Paraaortic lymph node (tissue), 1 donor: Measurements from ENCODE around the genes SHC2, TPGS1, PTBP1 and AZU1.

- PRO-cap = no peak
Observed at GRCh38 chr19:309851-310565, 18.8 kb upstream of the PLPP2 start.

- PRO-cap = unidirectional peak, minus-strand start at chr19:461031
Observed at GRCh38 chr19:460498-461507, at the start of gene SHC2. TSS of gene SHC2 (minus strand) at chr19:461033.

DNA sequence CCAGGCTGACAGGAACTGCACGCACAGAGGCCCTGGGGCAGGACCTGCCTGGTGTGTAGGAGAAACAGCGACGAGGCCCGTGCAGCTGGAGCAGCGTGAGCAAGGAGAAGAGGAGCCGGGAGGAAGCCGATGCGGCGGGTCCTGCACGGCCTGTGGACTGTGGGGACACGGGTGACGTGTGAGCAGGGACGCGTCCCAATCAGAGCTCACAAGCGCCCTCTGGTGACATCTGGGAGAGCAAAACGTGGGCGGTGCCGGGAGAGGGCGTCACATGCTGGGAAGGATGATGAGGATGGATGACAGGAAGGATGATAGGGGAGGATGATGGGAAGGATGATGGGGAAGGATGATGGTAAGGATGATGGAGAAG lies 5.3 kb upstream of the ODF3L2 start:
- PRO-cap = no peak

GRCh38 chr19:491154-491749 lies 5.0 kb upstream of the MADCAM1 start:
- PRO-cap = no peak

GRCh38 chr19:507344-508077 lies at the start of gene TPGS1:
TSS of gene TPGS1 (plus strand) at chr19:507497.
- PRO-cap = unidirectional peak, plus-strand start at chr19:507500; unidirectional peak, minus-strand start at chr19:507840; unidirectional peak, minus-strand start at chr19:507889

DNA sequence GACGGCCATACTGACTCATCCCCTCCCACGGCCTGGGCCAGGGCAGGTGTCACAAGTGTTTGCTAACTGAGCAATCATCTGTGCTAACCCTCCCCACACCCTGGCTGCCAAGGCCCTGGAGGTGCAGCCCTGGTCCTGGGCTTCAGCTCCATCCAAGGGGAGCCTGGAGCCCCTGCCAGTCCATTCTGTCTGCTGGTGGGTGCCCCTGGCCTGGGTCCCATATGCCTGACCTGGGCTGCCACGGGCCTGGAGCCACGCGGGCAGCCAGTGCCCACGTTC lies 3.7 kb downstream of the CDC34 start:
- PRO-cap = no peak

GRCh38 chr19:541775-542252 lies 2.0 kb upstream of the GZMM start:
- PRO-cap = no peak

GRCh38 chr19:573051-573897 lies 878 bp downstream of the BSG start:
- PRO-cap = no peak

DNA sequence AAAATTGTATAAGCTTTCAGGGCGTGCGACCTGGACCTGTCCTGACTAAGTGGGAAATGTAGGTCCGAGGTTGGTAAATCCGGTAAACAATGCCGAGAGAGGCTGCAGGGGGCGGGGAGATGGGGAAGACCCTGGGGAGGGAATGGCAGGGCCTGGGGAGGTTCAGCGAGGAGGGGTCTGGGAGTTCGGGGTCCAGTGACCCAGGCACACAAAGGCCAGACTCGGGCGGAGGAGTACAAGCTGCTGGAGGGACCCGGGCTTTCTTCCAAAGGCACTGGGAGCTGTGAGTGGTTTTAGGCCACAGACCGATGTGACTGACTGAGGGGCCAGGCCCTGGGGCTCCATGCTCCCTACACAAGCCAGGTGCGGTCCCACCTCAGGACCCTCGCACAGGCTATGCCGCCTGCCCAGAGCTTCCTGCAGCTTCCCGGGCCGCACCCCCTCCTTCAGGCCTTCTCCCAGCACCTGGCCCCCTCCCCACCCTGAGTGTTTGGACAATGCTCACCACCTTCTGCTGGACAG lies 3.1 kb upstream of the HCN2 start:
- PRO-cap = no peak

DNA sequence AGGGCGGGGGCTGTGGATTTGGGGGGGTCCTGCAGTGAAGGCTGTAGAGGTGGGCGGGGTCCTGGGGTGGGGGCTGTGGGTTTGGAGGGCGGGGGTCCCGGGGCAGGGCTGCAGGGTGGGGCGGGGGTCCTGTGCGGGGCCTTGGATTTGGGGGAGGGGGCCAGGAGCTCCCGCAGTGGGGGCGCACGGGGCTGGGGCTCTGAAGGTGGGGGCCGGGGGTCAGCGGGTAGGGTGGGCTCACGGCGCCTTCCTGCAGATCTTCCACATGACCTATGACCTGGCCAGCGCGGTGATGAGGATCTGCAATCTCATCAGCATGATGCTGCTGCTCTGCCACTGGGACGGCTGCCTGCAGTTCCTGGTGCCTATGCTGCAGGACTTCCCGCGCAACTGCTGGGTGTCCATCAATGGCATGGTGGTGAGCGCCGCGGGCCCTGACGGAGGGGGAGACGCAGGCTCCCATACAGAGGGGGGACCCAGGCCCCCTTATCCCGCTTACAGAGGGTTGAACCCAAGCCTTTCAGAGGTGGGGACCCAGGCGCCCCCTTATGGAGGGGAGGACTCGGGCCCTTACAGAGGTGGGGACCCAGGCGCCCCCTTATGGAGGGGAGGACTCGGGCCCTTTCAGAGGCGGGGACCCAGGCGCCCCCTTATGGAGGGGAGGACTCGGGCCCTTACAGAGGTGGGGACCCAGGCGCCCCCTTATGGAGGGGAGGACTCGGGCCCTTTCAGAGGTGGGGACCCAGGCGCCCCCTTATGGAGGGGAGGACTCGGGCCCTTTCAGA lies 15.3 kb downstream of the HCN2 start:
- PRO-cap = no peak

GRCh38 chr19:675093-675284 lies 1.2 kb upstream of the FSTL3 start:
- PRO-cap = no peak

DNA sequence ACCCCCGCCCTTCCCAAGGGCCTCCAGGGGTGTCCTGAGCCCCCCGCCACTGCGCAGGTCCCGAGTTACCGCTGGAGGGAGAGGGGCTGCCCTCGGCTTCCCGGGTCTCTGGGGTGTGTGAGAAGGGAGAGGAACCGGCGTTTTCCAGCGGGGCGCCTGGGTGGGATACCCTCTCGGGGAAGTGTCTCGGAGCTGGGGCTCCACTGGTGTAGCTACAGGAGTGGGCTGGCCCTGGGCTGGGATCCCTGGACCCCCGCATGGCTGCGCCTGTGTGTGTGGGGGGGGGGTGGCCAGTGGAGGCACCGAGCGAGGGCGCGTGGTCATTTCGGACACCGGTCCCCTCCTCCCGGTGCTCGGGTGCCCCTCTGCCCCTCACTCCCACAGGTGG lies 894 bp downstream of the PALM start:
- PRO-cap = no peak

GRCh38 chr19:755005-755599 lies 4.2 kb downstream of the MISP start:
- PRO-cap = no peak

- PRO-cap = no peak
Observed at GRCh38 chr19:768547-768893, 17.6 kb downstream of the MISP start.

DNA sequence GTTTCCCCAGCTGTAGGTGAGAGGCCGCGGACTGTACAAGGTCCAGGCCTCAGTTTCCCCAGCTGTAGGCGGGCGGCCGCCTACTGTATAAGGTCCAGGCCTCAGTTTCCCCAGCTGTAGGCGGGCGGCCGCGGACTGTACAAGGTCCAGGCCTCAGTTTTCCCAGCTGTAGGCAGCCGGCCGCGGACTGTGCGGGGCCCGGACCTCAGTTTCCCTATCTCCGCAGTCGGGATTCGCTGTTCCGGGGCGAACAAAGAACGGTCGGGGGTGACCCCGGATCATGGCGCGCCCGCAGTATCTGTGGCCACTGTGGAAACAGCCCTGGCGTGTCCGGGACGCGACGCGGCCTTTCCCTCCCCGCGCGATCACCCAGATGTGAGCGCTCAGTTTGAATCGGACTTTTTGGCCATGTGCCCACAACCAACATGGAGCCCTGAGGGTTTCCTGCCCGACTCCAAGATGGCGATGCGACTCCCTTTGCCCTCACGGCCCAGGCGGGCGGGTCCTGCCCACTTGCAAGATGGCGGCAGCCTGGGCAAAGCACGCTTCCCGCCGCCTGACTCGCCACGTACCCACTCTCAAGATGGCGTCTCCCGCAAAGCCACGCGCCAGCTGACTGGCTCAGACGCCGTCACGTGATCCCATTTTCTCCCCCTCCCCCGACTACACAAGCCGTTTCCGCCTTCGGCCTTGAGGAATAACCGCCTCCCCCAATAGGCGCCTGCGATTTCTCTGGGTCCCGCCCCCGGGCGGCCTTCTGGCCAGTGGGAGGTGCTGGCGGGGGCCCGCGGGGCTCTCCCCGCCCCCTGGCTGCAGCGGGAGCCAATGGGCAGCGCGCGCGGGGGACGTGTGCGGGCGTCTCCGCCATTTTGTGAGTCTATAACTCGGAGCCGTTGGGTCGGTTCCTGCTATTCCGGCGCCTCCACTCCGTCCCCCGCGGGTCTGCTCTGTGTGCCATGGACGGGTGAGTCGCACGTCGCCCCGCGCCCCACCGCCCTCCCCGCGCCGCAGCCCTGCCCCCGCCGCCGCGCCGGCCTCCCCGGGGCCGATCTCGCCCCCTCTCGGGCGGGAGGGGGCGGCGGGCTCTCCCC lies at the start of gene PTBP1:
PTBP1 (plus strand) TSS at position 911 of the 1,091 bp plus-strand sequence.
- PRO-cap = unidirectional peak, minus-strand start at position 375 of the sequence; unidirectional peak, minus-strand start at position 461 of the sequence; bidirectional peak, plus-strand start at position 911 of the sequence, minus-strand start at position 558 of the sequence

GRCh38 chr19:807539-808228 lies 10.4 kb downstream of the PTBP1 start:
- PRO-cap = no peak

DNA sequence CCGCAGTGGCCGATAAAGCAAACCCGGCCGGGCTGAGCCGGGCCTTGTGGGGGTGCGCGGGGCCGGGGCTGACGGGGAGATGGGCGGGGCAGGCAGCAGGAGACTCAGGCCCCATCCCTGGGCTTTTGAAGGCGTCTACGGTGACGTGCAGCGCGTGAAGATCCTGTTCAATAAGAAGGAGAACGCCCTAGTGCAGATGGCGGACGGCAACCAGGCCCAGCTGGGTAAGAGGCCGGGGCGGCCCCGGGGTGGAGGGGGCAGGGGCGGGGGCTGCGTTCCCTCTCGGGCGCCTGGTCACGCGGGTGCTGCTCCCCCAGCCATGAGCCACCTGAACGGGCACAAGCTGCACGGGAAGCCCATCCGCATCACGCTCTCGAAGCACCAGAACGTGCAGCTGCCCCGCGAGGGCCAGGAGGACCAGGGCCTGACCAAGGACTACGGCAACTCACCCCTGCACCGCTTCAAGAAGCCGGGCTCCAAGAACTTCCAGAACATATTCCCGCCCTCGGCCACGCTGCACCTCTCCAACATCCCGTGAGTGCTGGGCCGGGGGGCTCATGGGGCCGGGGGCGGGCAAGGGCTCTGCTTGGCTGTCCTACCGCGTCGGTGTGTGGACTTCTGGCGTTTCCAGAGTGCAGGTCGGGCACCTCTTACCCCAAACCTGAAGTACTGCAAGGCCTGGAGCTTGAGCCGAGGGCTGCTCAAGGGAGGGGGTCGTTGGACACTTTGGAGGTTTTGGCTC lies 11.1 kb downstream of the PTBP1 start:
- PRO-cap = unidirectional peak, plus-strand start at position 228 of the sequence

DNA sequence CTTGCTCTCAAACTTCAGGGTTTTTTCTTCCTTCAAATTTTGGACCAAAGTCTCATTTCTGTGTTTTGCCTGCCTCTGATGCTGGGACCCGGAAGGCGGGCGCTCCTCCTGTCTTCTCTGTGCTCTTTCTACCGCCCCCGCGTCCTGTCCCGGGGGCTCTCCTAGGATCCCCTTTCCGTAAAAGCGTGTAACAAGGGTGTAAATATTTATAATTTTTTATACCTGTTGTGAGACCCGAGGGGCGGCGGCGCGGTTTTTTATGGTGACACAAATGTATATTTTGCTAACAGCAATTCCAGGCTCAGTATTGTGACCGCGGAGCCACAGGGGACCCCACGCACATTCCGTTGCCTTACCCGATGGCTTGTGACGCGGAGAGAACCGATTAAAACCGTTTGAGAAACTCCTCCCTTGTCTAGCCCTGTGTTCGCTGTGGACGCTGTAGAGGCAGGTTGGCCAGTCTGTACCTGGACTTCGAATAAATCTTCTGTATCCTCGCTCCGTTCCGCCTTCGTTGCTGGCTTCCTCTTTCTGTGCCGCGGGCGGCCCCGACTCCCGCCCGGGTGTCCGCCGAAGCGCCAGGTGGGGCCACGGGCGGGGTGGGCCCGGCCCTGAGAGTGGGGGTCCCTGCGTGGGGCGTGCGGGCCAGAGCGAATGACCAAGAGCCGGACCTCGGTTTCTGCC lies 9.8 kb downstream of the PLPPR3 start:
- PRO-cap = no peak

- PRO-cap = no peak
Observed at GRCh38 chr19:812548-813415, 9.0 kb downstream of the PLPPR3 start.

- PRO-cap = no peak
Observed at GRCh38 chr19:827531-828079, at the start of gene AZU1. TSS of gene AZU1 (plus strand) at chr19:827837.